Smooth muscle cell (in vitro differentiated cells): ENCODE data around the gene SLC1A7.

GRCh38 chr1:51297475-51298229 is 32.7 kb downstream of the TTC39A start:
- RAMPAGE, long total RNA: no peak

DNA sequence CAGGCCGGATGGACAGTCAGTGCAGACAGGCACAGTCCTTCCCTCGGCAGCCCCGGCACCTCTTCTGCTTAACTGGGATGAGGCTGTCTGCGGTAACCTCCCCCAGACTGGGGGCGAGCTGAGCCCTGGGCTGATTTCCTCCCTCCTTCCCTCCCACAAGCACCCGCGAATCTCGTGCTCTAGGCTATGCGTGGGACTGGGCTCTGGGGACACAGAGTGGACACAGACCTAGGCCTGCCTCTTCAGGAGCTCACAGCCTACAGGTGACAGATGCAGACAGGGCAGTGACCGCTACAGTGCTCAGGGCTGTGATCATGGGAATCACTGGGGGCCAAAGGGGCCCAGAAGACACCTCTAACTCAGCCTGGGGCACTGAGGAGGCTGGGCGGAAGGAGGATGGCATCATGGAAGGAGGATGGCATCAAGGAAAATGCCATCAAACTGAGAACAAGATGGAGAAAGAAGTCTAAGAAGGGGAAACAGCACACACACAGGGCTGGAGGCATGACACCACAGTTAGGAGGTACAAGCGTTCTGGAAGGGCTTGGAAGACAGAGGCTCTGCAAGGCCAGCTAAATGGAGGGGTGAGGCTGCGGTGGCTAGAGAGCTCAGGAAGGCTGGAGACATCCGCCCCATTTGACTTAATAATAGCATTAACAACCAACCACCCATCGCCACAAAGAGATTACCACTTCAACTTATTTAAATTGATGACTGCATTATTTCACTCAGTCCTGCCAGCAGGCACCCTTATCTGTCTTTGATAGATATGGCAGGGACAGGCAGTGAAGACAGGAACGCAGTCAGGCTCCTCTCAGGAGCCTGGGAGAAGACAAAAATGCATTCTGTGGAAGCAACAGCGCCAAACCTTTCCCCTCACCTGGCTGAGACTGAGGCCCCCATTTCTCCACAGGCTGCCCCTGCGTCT is 4.2 kb downstream of the TTC39A start:
- RAMPAGE, long total RNA: no peak

DNA sequence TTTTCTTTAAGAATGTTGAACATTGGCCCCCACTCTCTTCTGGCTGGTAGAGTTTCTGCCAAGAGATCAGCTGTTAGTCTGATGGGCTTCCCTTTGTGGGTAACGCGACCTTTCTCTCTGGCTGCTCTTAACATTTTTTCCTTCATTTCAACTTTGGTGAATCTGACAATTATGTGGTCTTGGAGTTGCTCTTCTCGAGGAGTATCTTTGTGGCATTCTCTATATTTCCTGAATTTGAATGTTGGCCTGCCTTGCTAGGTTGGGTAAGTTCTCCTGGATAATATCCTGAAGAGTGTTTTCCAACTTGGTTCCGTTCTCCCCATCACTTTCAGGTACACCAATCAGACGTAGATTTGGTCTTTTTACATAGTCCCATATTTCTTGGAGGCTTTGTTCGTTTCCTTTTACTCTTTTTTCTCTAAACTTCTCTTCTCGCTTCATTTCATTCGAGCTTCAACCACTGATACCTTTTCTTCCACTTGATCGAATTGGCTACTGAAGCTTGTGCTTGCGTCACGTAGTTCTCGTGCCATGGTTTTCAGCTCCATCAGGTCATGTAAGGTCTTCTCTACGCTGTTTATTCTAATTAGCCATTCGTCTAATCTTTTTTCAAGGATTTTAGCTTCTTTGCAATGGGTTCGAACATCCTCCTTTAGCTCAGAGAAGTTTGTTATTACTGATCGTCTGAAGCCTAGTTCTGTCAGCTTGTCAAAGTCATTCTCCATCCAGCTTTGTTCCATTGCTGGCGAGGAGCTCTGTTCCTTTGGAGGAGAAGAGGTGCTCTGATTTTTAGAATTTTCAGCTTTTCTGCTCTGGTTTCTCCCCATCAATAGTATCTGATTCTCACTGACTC is 40.1 kb downstream of the EPS15 start:
- RAMPAGE, long total RNA: no peak

DNA sequence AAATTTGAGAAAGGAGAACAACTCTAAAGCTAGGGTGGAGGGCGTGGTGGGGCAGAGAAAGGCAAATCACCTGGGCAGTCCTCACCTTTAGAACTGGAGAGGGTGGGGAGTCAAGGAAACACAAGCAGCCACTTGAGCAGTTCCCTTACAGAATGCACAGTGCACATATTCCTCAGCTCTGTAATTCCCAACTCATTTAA is 27.5 kb downstream of the EPS15 start:
- RAMPAGE, long total RNA: no peak

GRCh38 chr1:51729729-51730556 is 113.1 kb downstream of the OSBPL9 start:
- RAMPAGE, long total RNA: no peak

- RAMPAGE, long total RNA: no peak
Measured at GRCh38 chr1:51794842-51795553, 83.5 kb downstream of the NRDC start.

- RAMPAGE, long total RNA: no peak
Measured at GRCh38 chr1:52019825-52020780, 13.5 kb downstream of the KTI12 start.

DNA sequence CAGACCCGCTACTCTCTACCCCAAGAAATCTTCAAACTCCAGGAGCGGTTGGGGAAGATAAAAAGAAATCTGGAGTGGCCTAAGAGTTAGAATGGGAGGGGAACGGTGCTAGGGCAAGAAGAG is 312 bp downstream of the TXNDC12 start:
- RAMPAGE, long total RNA: no peak

DNA sequence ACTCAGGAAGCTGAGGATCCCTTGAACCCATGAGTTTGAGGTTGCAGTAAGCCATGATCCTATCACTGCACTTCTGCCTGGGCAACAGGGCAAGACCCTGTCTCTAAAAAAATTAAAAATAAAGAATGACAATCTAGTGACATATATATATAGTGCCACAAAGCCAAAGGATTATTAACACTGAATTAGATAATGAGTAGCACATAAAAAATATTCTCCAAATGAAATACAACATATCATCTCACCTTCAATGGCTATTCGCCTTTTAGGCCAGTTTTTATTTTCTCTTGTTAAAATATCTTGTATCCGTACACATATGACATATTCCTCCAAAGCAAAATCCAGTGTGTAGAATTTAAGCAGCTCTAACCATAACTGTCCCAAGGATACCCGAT is 73.1 kb downstream of the PRPF38A start:
- RAMPAGE, long total RNA: no peak

GRCh38 chr1:52525328-52526355 is 27.2 kb downstream of the TUT4 start:
- RAMPAGE, long total RNA: no peak

- RAMPAGE, long total RNA: no peak
Measured at GRCh38 chr1:52641282-52641762, 8.4 kb downstream of the SHISAL2A start.

- RAMPAGE, long total RNA: no peak
Measured at GRCh38 chr1:52727552-52727908, 1.3 kb downstream of the ZYG11B start.

- RAMPAGE, long total RNA: no peak
Measured at GRCh38 chr1:52750103-52750446, 23.8 kb downstream of the ZYG11B start.

GRCh38 chr1:52995602-52996133 is 66.3 kb upstream of the PODN start:
- RAMPAGE, long total RNA: no peak

GRCh38 chr1:53084363-53085180 is 22.6 kb downstream of the PODN start:
- RAMPAGE, long total RNA: no peak

GRCh38 chr1:53126111-53126423 is 16.4 kb downstream of the SLC1A7 start:
- RAMPAGE, long total RNA: no peak

DNA sequence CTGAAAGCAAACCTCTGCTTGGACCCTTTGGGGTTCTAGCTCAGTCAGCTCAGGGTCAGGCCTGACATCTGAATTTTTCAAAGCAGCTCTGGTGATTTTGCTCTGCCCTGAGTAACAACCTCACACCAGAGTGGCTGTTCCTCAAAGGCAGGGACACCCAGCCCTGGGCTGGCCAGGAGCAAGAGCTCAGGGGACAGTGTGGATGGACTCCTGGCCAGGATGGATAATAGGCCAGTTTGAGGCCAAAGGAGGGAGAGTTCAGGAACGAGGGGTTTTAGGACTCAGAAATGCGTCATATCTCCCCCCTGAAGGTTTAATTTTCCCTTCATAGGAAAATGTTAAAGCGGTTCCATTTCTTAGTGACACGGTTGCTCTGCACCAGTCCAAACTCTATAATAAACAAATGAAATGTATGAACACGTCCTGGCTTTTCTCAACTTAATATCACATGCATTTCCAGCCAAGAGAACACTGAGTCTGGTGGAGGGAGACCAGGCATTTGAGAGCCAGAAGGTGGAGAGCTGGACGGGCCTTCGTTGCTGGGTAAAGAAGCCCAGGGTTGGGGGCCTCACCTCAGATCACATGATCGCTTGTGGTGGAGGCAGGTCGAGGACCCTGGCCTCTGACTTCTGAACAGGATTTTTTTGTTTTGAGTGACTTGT is 11.6 kb downstream of the SLC1A7 start:
- RAMPAGE, long total RNA: no peak

DNA sequence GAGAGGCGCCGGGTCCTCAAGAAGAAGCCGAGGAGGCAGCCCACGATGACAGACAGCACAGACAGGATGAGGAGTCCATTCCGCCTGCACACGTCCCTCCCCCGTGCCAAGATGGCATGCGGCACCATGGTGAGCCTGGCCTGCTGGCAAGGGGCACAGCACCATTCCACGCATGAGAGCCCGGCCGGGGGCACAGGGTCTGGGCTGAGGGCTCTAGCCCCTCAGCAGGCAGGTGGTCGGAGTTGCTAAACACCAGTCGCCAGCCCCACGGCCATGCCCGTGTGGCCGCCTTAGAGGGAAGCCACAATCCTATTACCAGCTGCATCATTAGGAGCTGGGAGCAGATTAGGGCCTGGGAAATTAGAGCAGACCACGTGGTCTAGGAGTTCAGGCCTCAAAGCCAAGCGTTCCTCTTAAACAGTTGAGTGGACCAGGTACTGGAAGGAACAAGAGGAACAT is at the start of gene SLC1A7:
TSS of gene SLC1A7 (minus strand) at position 317 of the 459 bp plus-strand sequence.
- RAMPAGE, long total RNA: no peak

- RAMPAGE, long total RNA: no peak
Measured at GRCh38 chr1:53183244-53183965, 13.2 kb upstream of the CPT2 start.

GRCh38 chr1:53198419-53198916 is 1.8 kb downstream of the CPT2 start:
- RAMPAGE, long total RNA: no peak